Hematopoietic multipotent progenitor cell (in vitro differentiated cells): ENCODE results near the genes STARD4, EPB41L4A, DCP2 and YTHDC2.

GRCh38 chr5:109318632-109319309, 91.0 kb downstream of the PJA2 start:
- CAGE, long polyA plus RNA: no peak

- CAGE, long polyA plus RNA: no peak
Observed at GRCh38 chr5:109673574-109674045, 16.1 kb upstream of the MAN2A1 start.

DNA sequence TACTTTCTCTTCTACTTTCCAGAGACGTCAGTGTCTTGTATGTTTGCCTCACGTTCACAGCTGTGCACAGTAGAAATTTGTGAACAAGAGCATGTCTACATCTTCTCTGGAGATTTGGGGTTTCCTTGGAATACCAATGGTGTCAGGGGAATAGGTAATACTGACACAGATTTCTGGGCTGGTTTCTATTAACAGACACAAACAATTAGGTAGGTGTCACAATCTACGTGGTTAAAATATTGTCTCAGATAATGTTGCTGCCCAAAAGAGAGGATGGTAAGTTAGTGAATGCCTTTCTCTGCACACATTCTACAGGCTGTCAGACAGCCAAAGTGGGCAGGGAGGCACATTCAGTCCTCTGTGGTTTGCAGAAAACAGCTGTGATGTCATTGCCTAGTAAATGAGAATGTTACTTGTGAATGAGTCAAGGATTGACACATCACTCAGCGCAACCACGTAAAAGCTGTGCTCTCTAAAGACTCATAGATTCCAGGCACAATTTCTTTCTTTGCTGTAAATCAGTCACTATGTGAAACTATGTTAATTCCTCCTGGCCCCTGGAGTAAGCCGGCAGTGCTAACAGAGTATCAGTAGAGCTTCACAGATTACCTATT, 397.1 kb downstream of the MAN2A1 start:
- CAGE, long polyA plus RNA: no peak

- CAGE, long polyA plus RNA: no peak
Observed at GRCh38 chr5:110738523-110738796, 347 bp upstream of the SLC25A46 start.

DNA sequence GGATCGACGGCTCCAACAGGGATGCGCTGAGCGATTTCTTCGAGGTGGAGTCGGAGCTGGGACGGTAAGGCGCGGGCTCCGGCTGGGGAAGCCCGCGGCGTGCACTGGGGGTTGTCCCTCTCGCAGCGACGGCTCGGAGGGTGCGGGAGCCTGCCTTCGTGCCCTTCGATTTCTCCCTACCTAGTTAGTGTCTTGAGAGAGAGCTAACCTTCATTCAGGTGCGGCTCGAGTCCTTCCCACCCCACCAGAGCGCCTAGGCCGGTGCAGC, 331 bp downstream of the CAMK4 start:
- CAGE, long polyA plus RNA: no peak

- CAGE, long polyA plus RNA: no peak
Observed at GRCh38 chr5:111227135-111227615, 3.0 kb downstream of the CAMK4 start.

DNA sequence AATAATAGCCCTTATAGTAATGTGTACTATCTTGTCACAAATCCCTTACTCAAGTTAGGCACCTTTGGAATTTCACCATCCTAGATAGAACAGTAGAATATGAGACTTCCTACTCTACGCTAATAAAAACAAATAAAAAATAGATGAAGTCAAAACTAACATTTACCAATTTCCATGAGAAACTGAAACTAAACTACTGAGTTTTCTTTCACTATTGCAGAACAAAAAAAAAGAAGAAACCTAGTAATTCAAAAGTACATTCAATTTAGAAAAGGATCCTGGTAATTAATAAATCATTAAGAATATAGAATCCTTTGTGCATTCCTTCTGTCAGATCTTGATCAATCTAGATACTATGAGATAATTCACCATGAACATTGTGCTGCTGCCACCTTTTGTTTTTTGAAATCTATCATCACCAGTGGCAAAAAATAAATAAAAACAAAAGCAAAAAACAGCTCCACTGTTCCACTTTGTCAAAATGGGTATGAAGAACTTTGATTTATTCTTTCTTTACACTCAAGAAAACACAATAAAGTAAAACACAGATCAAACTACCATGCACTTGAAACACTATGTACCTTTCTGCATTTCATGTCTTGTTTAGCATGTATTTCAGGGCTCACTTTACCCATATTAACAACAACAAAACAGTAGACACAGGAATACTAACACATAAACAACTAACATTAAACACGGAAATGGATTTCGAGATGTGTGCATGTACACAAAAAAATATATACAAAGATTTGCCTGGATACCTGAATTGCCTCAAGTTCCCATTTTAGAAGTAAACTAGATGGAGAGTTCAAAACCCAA, 13.8 kb downstream of the STARD4 start:
- CAGE, long polyA plus RNA: no peak

DNA sequence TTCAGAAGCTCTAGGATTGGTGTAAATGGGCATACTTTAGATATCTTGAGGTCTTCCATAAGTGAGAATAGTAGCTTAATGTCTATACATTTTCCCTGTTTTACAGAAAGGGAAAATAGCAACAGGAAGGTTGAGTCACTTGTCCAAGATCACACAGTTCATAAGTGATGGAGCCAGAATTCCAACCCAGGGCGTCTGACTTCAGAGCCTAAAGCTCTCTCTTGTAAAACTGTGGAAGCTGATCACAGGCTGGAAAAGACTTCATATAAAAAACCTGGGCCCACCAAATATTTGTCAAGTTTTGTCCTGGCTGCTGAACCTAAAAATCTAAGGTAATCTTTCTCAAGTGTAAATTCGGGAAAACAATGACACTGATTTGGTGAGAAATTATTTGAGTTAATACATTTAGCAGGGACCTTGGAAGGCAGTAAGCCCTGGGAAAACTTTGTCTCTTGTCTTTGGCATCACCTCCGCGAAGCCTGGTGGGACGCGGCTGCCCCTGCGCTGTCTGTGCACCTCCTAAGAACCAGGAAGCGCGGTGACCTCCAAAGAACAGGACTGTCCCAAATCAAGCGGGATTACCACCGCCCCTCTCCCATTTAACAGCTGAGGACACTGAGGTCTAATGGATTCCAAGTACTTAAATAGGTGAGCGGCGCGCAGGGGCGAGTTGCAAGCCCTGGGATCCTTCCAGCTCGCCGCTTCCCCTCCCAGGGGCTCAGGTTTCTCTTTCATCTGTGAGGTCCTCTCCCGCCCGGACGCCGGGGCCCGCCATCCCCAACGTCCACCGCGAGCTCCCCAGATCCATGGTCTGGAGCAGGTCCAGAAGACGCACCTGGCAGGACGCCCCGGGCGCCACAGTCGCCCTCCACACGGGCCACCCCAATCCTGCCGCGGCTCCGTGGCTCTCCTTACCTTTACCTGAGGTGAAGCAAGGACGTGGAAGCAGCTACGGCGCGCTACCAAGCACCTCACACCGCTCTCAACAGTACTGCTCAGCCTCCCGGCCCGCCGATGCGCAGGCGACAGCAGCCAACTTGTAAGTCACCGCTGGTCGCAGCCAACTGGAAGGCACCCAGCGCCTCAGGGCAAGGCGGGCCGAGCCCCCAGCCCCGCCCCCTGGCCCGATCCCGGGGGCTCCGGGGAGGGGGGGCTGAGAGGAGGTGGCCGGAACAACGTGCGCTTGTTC, at the start of gene STARD4:
STARD4 (minus strand) TSS at position 1,066 of the 1,189 bp plus-strand sequence.
- CAGE, long polyA plus RNA: no peak

GRCh38 chr5:111615579-111615897, 103.2 kb upstream of the STARD4 start:
- CAGE, long polyA plus RNA: no peak

DNA sequence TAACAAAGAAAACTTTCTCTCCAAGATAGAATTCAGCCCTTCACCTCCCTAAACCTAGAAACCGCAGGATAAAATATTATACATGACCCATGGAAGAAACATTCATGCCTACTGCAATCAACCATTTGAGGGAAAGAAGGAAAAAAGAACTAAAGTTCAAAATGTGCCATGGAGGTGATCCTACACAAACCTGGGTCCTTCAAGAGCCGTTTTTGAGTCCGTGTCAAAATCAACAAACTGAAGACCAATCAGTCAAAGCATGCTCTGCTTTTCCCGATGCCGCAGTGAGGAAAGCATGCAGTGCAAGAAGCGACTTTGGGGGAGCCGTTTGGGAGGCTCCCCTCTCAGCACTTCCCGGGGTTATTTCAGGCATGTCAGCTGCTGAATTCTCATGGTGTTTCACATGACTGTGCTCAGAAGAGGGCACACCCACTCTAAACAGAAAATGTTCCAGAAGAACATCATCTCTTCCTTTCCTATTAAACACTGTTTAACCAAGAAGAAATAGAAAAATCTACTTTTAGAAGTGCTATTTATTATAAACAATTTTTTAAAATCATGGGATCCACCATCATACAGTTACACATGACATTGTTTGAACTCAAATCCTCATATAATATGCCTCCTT, 125.5 kb downstream of the EPB41L4A start:
- CAGE, long polyA plus RNA: no peak

DNA sequence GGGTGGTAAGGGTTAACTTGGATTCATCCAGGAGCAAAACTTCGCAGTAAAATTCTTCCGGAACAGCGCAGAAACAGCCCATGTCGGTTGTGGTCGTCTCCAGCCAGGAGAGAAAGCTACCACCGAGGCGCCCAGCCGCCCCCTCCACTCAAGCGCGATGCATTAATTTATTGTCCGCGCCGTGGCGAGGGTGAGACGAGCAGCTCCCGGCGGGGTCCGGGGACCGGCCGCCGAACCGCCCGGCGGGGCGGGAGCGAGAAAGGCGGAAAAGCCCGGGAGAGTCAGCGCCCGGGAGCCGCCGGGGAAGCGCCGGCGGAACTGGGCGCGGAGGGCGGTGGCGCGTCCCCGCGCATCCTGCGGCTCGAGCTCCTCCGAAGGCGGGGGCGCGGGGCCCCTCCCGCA, at the start of gene EPB41L4A:
EPB41L4A (minus strand) TSS at position 320 of the 402 bp plus-strand sequence.
- CAGE, long polyA plus RNA: no peak

GRCh38 chr5:112684321-112685154, 53.1 kb upstream of the APC start:
- CAGE, long polyA plus RNA: no peak

GRCh38 chr5:112976655-112977685, at the start of gene DCP2:
DCP2 (plus strand) TSS chr5:112976798.
- CAGE, long polyA plus RNA: no peak

DNA sequence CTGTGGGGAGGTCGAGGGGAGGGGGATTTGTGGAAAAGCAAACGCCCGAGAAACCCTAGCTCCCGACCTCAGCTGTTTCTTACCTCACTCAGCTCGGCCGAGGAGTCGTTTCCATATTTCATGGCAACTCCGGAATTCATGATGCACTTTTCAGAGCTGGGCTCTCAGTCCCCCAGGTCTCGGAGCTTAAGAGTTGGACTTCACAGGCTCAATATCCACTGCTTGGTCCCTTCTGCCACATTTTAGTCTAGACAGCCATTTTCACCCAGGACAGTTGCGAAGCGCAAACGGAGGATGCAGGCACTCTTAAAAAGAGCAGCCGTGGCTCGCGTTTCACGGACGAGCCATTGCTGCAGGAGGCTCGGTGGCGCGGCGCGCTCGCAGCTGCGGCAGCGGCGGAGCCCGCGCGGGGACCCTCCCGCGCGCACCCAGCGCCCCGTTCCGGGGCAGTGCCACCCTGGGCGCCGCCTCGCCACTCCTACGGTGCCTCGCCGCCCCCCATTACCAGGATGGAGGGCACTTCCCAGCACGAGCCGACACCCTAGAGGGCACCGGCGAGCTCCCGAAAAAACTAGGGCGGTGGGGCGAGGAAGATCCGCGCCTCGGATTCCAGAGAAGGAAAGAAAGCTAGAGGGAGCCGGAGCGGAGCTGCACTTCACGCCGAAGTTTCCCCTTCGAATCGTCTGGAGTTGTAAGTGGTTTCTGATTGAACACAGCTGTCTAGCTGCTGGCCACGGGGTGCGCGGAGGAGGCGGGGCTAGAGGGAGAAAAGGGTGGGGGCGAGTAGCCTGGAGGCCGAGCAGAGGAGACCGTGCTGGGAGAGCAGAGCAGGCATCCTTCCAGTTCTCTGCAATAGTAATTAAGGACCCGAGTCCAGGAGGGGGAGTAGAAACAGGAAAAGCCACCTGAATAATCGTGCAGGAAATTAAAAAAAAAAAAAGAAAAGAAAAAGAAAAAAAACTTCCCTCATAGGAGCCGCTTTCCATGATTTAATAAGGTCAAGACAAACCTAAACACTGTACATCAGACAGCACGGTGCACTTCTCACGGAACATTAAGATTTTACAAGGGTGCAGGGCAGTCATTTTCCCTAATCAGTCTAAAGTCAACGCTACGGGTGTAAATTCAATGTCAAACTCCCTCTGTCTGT, 140.2 kb downstream of the TSSK1B start:
- CAGE, long polyA plus RNA: no peak

DNA sequence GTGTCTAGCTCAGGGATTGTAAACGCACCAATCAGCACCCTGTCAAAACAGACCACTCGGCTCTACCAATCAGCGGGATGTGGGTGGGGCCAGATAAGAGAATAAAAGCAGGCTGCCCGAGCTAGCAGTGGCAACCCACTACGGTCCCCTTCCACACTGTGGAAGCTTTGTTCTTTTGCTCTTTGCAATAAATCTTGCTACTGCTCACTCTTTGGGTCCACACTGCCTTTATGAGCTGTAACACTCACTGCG, 23.1 kb upstream of the TSSK1B start:
- CAGE, long polyA plus RNA: no peak

DNA sequence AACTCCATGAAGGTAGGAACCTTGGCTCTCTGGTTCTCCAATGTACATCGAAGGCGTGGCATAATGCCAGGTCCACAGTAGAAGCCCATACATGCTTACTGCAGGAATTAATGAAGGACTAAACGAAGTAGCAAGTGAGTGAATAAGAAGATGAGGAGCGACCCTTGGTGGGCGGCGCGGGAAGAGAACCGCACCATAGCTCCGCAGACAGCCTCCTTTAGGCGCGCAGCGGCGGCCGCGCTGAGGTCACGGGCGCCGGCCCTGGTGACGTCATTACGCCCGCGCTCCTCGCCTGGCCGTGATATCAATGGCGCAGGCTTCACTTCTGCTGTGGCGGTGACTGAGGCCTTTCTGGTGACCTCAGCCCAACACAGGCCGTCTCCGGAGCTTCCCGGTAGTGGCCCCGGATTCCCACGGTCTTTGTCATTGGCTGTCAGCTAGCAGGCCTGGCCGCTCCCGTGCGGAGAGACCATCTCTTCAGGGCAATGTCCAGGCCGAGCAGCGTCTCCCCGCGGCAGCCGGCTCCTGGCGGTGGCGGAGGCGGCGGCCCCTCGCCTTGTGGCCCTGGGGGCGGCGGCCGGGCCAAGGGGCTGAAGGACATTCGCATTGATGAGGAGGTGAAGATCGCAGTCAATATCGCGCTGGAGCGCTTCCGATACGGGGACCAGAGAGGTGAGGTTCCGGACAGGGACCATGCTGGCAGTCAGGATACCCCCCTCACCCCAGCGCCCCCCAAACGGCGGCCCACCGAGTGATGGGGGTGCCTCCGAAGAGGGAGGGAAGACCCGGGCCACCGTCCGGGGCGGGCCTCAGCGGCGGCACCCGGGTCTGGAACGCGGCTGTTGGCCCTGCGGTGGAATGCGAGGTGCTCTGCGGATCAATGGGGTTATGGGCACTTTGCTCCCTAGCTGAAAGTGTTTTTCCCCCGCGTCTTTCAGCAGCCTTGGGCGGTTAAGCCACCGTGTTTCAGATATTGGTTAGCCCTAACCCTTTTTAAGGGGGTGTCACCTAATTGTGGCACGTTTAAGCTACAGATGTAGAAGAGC, at the start of gene YTHDC2:
YTHDC2 (plus strand) TSS at position 284 of the 1,046 bp plus-strand sequence.
- CAGE, long polyA plus RNA: no peak

GRCh38 chr5:113514457-113514803, 936 bp downstream of the YTHDC2 start:
- CAGE, long polyA plus RNA: no peak

- CAGE, long polyA plus RNA: no peak
Observed at GRCh38 chr5:114055226-114055695, 306.6 kb upstream of the KCNN2 start.

DNA sequence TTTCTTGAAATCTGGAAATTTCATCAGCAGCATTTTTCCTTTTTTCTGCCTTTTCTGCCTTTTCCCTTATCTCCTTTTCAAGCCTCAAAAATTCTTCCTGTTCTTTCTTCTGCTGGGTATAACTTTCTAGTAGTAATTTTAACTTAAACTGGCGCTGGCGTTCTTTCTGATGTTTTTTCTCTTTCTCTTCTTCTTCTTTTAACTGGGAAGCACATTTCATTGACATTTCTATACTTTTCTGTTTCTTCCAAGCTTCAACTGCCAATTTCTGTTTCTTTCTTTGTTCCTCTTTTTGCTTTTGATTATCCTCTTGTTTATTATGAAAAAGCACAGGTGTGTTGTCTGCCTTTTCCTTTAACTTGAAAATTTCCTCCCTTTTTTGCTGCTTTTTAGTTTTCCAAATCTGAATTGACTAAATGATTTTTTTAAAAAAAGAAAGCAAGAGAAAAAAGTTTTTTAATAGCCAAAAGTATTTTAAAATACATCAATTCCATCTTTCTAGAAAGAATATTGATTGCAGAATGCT, 8.6 kb upstream of the PGGT1B start:
- CAGE, long polyA plus RNA: start-site peak on the minus strand centred at position 251 of the sequence, 123 bp wide, 26 reads

GRCh38 chr5:115275114-115275709, 12.5 kb upstream of the PGGT1B start:
- CAGE, long polyA plus RNA: start-site peak on the minus strand at chr5:115275256-115275402, 83 reads